Measurements from ENCODE around the genes TTC22, LEXM and TMEM61.

DNA sequence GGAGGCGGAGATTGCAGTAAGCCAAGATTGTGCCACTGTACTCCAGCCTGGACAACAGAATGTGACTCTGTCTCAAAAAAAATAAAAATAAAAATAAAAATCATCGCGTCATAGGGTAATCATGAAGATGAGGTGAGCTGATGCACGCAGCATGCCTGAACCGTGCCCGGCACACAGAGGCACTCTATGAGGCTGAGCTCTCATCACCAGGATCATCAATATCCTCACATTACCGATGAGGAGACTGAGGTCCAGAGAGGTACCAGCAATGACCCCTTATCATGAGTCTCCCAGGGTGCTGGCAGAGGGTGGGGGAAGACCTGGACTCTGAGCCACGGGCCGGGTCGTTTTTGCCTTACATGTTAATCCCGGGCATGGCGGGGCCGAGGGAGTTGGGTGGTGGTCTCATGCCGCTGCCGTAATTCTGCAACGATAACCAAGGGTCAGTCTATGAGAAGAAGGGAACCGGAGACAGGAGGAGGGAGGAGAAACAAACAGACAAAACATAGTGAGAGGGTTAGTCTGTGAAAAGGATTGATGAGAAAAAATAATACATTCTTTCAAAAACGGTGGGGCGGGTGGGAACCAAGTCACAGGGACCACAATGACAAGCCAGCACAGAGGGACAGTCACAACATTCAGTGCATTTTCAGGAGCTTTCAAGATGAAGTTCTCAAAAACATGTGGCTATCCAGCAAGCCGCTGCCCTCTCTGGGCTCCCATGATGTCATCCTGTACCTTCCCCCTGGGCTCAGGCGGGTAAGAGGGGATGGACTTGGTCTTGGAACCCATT is 43.1 kb downstream of the MRPL37 start:
- PRO-cap: no peak
- RAMPAGE, long total RNA: no peak

GRCh38 chr1:54274716-54275902 is 75.1 kb downstream of the MRPL37 start:
- PRO-cap: no peak
- RAMPAGE, long total RNA: no peak

DNA sequence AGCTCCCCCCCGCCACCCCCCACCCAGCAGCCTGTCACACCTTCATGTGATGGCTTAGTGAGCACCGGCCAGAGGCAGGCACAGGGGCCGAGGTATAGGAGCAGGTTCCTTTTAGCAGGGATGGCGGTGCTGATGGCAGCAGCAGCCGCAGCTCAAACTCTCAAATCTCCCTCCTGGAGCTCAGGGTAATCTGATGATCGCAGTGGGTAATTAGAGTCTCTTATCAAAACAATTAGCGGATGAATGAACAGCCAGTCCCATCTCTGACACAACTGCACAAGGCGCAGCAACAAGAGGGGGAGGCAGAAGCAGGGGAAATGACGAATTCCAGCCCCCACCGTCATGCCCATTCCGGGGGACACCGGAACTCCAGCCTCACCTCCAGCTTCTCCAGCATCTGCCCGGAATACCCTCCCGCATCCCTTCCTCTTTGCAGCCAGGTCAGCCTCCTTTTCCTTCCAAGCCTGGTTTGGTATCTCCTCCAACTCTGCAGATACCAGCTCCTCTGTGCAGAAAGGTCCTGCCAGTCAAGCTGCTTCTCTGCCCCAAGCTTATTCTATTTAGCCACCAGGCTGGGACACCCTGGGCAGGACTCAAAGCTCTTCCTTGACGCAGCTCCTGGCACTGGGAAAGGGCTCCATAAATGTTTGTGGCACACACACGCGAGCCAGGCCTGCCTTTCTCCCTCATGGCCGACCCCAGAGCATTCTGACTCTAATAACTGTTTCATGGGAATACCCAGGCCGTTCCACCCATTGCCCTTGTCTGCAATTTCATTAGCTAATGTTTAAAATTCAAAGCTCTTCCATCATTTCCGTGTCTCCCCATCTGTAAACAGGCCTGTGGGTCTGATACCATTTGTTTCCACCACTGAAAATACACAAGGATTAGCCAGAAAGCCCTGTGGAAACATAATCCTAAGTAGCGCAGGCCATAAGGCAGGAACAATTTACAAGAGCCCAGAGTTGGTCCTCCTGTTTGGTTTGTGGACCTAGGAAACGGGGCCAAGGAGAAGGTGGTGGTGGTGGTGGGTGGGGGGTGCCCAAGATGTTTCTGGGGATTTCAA is 126.3 kb downstream of the MRPL37 start:
- PRO-cap: no peak
- RAMPAGE, long total RNA: no peak

DNA sequence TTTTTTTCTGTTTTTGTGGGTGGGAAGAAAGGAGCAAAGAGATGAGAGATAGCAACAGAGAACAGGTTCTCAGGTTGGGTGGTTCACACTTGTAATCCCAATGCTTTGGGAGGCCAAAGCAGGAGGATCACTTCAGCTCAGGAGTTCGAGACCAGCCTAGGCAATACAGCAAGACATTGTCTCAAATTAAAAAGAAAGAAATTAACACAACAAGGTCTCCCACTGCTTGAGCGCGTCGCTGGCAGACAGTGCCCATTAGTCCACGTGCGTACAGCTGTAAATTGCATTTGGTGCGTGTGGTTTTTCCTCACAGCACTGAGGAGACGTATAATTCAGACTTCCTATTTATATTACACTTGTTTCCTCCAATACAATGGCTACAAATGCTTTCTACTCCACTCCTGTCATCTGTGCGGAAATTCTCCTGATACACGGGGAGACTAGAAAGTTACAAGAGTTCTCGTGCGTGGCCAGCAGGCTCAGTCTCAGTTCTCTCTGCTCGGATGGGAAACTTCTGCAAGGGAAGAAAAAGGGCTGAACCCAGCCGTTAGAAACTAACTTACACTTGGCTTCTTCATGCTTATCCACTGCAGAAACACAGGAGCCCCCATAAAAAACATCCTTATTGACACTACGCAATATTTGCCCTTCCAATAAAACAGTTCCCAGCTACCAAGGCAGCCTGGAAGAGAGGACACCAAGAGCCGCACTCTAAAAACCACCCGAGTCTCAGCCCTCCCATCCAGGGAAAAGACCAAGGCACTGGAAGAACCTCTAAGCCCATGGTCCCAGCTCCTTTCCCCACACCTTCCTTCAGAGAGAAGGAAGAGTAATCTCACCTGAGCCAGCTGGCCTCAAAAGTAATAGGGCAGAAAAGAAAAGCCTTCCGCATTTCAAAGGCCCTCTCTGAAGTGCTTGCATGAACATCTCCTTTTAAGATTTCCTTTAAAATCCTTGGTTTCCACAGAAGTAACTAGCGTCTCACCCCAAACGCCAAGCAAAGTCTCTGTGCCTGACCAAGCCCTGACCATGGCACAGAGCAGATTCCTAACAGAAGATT is 145.0 kb downstream of the MRPL37 start:
- PRO-cap: no peak
- RAMPAGE, long total RNA: no peak

DNA sequence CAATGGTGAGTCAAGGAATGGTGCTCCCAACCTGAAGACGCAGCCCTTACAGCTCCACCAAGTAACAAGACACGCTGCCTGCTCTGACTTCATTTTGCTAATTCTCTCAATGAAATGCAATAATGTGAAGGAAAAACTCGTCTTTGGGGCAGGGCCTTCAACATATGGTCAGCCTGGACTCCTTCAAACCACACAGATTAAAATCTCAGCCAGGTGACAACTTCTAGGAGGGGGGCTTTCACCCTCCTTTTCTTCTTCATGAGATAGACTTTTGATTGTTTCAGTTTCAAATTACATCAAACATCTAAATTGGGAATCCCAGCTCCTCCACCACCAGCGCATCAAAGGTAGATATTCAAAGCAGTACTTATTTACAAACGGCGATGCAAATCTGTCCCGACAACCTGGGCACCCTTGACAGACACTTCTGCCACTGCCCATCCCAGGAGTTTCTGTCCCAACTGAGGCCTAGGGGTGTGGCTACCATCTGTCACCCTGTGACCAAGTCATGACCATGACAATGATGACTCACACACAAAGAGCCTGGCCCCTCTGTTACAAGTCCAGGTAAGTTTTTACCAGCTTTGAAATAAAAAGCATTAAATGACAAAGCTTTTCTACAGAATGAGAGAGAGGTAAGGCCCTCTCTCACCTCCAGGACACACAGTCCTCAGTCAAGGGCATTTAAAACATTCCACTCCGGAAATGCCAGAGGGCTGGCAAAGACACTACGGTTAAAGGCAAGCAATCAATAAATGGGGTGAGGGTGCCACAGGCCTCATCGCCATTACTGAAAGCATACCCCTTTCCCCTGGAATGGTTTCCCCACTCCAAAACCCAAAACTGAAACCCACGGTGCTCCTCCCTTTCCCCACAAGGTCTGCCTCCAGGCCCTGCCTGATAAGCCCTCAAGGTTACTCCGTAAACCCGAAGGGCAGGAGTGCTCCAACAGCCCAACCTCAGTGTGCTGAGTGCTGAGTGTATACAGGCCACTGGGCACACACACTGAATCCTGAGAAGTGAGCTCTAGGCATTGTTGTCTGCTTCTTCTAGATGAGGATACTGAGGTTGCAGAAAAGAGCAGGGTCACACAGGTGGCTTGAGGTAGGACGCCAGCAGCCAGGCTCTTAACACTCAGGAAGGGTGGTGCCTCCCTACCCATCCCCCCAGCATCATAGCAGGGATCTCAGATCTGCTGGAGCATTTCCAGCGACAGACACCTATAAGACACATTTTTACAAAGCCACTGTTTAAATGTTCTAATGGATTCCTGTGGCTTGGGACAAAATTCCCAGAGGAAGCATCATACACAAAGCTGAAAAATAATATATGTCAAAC is 171.2 kb upstream of the ACOT11 start:
- PRO-cap: no peak
- RAMPAGE, long total RNA: no peak

- PRO-cap: no peak
- RAMPAGE, long total RNA: no peak
Measured at GRCh38 chr1:54392521-54393183, 155.4 kb upstream of the ACOT11 start.

- PRO-cap: bidirectional peak, plus-strand start at chr1:54406544, minus-strand start at chr1:54406385
- RAMPAGE, long total RNA: no peak
Measured at GRCh38 chr1:54405767-54406689, 142.0 kb upstream of the ACOT11 start.

- PRO-cap: bidirectional peak, plus-strand start at chr1:54407025, minus-strand start at chr1:54406924
- RAMPAGE, long total RNA: no peak
Measured at GRCh38 chr1:54406690-54407177, 141.3 kb upstream of the ACOT11 start.

- PRO-cap: no peak
- RAMPAGE, long total RNA: no peak
Measured at GRCh38 chr1:54581538-54582146, 33.6 kb downstream of the ACOT11 start.

- PRO-cap: no peak
- RAMPAGE, long total RNA: no peak
Measured at GRCh38 chr1:54592471-54592722, 30.9 kb downstream of the FAM151A start.

GRCh38 chr1:54648980-54649632 is 7.5 kb downstream of the MROH7 start:
- PRO-cap: no peak
- RAMPAGE, long total RNA: no peak

DNA sequence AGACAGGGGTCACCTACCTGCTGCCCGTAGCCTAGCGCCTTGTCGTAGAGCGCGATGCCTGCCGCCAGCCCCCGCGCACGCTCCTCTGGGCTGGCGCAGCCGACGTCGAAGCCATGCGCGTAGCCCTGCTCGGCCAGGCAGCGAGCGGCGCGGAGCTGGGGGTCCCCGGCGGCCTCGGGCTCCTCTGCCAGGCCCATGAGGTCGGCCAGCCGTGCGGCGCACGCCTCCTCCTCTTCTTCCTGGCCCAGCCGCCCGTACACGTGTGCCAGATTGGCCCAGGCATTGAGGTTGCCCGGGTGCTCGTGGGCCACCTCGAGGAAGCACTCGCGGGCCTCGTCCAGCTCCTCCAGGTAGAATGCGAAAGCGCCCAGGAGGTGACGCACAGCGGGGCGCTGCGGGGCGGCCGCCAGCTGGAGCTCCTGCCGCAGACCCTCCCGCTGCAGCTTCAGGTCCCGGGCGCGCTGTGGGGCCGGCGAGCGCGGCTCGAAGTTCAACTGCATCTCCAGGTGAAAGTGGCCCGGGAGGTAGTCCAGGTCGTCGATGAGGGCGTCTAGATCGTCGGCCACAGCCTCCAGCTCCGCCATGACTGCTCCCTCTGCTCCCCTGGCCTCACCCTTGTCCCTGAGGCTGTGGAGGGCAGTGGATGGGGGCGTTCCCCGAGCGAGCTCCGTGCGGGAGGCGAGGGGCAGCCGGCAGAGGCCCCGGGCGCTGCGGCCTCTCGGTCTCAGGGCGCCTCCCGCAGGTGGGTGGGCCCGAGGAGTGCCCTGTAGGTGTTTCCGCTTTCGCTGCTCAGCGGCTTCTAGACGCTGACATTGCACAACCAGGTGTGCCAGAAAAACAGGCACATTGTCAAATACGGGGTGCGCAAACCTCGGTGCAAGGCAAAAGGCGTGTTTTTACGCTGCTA is at the start of gene TTC22:
Gene TTC22, minus strand, starts transcription at position 744 of the 907 bp plus-strand sequence.
- PRO-cap: no peak
- RAMPAGE, long total RNA: no peak

DNA sequence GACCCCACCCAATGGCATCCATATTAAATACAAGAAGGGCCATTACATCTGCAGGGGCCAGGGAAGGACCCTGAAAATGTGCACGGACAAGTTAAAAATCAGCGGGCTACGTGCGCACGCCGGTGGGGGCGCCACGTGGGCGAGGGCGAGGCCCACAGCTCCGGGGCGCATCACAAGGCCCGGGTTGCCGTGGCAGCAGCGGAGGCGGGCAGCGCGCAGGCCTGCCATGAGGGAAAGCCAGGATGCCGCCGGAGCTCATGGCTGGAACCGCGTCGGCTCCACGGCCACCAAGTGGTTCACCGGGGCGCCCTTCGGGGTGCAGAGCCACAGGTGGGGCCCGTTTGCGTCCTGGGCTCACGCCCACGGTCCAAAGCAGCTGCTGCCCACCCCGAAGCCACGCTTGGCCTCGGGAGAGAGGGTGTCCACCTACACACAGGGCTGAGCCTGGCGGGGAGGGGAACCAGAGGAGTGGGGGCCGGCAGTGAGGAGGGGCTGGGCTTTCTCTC is at the start of gene LEXM:
Gene LEXM, plus strand, starts transcription at position 173 of the 506 bp plus-strand sequence.
- PRO-cap: no peak
- RAMPAGE, long total RNA: no peak

DNA sequence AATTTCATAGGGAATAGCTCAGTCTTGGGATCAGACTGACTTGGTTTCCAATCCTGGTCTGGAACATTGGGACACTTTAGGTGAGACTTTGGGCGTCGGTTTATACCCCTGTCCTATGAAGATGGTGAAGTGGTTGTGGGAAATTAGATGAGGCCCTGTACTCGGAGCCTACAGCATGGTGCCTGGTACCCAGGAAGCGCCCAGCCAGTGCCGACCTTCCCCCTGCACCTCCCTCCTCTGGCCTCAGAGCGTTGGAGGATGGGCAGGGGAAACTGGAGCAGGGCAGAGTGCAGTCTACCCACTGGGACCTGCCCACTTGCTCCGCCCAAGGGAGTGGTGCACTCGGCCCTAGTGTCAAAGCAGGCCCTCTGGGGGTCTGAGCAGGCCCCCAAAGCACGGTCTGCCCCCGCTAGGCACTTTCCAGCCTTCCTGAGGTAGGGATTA is 8.2 kb downstream of the LEXM start:
- PRO-cap: no peak
- RAMPAGE, long total RNA: no peak

DNA sequence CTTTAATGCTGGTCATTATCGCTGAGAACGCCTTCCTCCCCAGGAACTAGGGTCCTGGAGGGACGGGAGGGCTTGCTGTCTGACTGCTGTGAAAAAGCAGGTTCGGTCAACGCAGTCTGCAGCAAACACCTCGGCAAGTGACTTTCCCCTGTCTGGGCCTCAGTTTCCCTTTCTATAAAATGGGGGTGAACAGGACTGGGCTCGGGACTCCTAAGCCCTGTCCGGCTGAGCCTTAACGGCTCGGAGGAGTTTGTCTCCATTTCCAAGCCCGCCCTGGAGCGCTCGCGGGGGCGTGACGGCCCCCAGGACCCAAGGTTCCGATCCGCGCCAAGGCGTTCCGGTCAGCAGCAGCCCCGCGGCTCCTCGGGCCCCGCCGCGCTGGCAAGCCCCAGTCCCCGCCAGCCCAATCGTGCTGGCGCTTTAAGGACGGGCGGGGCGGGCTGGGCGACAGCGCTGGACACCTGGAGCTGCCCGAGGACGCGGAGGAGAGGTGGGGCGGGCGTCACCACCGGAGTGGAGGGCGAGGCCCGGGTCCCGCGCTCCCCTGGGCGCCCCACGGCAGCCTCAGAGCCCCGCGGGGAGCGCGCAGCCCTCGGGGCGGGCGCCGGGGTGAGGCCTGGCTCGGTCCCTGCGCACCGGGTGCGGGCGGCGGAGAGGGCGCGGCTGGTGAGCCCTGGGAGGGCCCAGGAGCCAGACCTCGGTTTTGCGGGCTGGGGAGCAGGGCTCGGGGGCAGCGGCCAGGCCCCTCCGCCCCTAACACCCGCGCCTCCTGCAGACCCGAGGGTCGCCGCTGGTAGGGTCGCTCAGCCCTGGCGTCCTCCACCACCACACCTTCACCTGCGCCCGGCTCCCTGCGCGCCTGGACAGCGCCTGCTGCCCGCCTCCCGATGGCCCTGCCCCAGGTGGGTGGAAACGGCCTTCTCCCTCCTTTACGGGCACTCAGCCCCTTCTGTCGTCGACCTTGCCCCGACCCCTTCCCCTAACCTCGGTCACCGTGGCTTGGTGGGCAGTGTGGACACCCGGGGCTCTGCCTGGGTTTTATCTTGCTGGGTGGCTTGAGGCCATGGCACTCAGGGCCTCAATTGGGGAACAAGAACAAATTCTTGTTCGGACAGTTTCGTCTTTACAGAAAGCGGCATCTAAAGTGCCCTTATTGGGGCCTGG is at the start of gene TMEM61:
Gene TMEM61, plus strand, starts transcription at position 450 of the 1,164 bp plus-strand sequence.
- PRO-cap: no peak
- RAMPAGE, long total RNA: no peak

DNA sequence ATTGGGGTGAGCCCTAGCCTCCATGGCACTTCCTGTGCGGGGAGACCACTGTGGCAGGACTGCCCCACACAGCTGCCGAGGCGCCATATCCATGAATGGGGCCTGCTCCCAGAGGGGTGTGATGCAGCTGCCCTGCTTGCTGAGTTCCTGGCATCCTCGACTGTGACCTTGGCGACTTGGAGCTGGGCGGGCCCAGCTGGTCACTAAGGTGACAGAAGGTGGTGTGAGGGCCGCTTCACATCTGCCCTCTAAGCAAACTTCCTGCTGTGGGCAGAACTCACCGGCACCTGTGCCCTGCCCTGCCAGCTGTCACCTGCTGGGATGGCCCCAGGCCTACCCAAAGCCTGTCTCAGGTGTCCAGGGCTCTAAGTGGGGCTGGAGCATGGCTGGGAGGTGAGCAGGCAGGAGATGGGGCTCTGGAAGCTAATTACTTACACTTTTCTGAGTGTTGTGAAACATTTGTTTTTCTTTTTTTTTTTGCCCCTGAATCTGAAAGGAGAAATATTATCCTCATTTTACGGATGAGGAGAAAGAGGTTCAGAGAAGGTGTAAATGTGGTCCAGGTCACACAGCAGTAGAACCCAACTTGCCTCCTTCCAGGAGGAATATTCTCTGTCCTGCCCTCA is 9.1 kb upstream of the BSND start:
- PRO-cap: no peak
- RAMPAGE, long total RNA: no peak

- PRO-cap: no peak
- RAMPAGE, long total RNA: no peak
Measured at GRCh38 chr1:55152743-55153632, 62.2 kb downstream of the USP24 start.

DNA sequence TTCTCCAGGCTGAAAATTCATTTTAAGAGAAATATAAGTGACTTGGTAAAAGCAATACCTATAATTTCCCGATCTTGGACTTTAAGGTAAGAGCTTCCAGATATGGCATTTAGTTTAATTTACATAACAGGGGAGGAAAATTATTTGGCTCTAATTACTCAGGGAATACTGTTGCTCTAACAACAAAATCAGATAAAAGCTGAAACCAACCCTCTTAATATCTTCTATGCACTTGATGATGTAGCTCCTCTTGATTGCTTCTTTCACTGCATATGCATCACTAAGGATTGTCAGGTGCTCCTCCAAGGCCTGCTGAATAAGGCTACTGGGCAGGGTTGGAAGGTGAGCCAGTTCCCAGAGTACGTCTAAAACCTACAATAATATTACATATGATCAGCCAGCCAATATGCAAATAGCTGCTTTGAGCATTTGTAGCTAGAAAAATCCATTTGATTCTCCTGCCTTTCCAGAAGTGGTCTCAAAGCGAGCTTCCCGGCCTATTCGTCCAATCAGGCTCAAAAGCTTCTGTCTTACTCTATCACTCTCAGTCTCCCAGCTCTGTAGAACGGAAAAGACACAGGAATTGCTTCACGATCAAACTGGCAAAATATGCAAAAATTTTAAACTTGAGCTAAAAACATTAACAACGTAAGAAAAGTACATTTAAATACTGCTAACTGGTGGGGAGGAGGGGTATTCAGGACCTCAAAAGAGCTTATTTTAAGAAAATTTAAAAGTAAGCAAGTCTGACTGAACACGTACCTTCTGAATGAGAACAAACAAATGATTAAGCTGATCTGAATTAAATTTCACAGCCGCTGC is 61.0 kb downstream of the USP24 start:
- PRO-cap: no peak
- RAMPAGE, long total RNA: no peak

GRCh38 chr1:55195962-55196495 is 19.1 kb downstream of the USP24 start:
- PRO-cap: no peak
- RAMPAGE, long total RNA: no peak

- PRO-cap: bidirectional peak, plus-strand start at chr1:55213893, minus-strand start at chr1:55213806
- RAMPAGE, long total RNA: no peak
Measured at GRCh38 chr1:55213755-55214082, 1.4 kb downstream of the USP24 start.